HepG2 (cell line): Measurements from ENCODE around the genes PARP11 and VWF.

GRCh38 chr12:3873032-3873648 is at the start of gene PARP11:
TSS of gene PARP11 (minus strand) at chr12:3873399.
- RRBS, 2 experiments: 2 to 8% methylated on average over 7 of the region's 45 CpGs
CAGE:
- cytosol, long polyA minus RNA: start-site peak on the minus strand at chr12:3873367-3873411, 10 reads
- cytosol, long polyA plus RNA: no peak
- long polyA plus RNA: no peak
- nucleus, long polyA minus RNA: no peak
- nucleus, long polyA plus RNA: start-site peak on the minus strand at chr12:3873354-3873411, 149 and 95 reads in 2 replicates

DNA sequence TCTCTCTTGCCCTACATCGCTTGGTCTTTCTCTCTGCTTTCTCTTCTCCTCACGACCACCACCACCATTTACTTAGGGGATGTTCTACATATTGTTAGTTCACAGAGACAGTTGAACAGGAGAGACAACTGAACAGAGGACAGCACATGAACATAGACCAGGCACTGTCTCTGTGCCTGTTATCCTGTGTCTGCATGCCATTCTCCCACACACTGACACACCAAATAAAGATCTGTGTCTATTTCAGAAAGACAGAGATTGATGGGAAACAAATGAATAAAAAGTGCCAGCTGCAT is 77.5 kb upstream of the PARP11 start:
- RRBS, 2 experiments: no CpG with 5 or more reads among the region's 2 CpGs
CAGE:
- cytosol, long polyA minus RNA: no peak
- cytosol, long polyA plus RNA: no peak
- long polyA plus RNA: no peak
- nucleus, long polyA minus RNA: no peak
- nucleus, long polyA plus RNA: no peak

GRCh38 chr12:3951018-3951241 is 77.7 kb upstream of the PARP11 start:
- RRBS, 2 experiments: no CpG with 5 or more reads among the region's 3 CpGs
CAGE:
- cytosol, long polyA minus RNA: no peak
- cytosol, long polyA plus RNA: no peak
- long polyA plus RNA: no peak
- nucleus, long polyA minus RNA: no peak
- nucleus, long polyA plus RNA: no peak

DNA sequence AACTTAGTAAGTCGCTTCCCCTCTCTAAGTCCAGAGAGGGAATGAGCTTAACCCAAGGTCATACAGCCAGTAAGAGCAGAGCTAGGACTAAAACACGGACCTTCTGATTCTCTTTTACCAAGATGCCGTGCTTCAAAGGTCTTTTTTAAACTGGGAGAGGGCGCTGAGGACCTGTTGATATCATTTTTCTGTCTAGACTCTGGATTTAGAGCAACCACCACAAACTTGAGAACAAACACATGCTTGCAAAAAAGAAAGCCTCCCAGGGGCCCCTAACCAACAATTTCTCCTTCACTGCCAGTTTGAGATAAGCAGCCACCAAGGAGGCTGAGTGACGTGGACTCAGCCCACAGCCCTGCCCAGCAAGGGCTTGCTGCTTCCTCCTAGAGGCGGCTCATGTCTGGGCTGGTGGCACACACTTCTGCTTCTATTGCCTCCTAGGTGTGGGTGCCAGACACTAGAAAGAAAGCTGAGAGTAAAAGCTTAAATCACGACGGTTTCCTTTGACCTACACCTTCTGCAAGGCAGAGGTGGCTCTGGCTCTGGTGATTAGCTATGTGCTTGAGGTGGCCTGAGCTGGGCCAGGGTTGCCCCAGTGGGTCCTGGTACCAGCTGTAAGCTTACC is 89.4 kb upstream of the PARP11 start:
- RRBS, 2 experiments: no CpG with 5 or more reads among the region's 8 CpGs
CAGE:
- cytosol, long polyA minus RNA: no peak
- cytosol, long polyA plus RNA: no peak
- long polyA plus RNA: no peak
- nucleus, long polyA minus RNA: no peak
- nucleus, long polyA plus RNA: no peak

DNA sequence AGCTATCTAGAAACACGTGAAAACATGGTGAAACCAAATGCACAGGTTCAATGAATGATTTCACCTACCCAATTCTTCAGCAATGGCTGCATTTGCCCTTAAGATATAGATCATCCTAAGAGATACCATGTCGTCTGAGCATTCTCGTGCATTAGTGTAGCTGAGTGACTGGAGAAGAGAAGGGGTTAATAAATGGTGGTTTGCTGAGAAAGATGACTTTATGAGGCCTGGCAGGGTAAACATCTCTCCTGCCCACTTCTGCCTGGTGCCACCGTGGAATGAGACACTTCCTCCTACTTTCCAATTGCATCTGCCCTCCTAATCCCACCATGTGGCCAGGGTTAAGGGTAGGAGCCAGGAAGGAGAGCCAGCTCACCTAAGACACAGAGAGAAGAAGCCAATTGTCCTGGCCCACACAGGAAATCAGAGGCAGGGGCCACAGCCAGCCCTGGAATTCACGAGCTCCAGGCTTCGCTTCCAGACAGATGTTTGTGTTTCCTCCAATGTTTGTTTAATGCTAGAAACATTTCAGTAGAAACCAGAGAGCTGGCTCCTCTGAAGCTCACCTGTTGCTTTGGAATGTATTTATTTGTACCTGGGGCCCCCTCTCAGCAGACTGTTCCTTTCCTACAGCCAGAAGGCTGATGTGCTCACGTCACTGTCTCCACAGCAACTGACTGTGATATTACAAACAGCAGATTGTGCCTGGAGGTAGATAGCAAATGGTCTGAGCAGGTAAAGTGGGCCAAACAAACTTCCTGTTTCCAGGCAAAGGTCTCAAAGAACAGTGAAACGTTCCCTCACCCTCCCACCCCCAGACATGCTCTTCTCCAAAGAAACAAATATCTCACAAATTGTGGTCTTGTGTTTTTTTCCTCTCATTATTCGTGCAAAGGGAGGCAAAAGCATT is 126.1 kb upstream of the PARP11 start:
- RRBS, 2 experiments: no CpG with 5 or more reads among the region's 9 CpGs
CAGE:
- cytosol, long polyA minus RNA: no peak
- cytosol, long polyA plus RNA: no peak
- long polyA plus RNA: no peak
- nucleus, long polyA minus RNA: no peak
- nucleus, long polyA plus RNA: no peak

GRCh38 chr12:4269161-4270148 is 4.1 kb upstream of the CCND2 start:
- RRBS, 2 experiments: 10 to 15% methylated on average over 16 of the region's 95 CpGs
CAGE:
- cytosol, long polyA minus RNA: no peak
- cytosol, long polyA plus RNA: no peak
- long polyA plus RNA: no peak
- nucleus, long polyA minus RNA: no peak
- nucleus, long polyA plus RNA: no peak

- RRBS, 2 experiments: no CpG with 5 or more reads among the region's 7 CpGs
CAGE:
- cytosol, long polyA minus RNA: no peak
- cytosol, long polyA plus RNA: no peak
- long polyA plus RNA: no peak
- nucleus, long polyA minus RNA: no peak
- nucleus, long polyA plus RNA: no peak
Observed at GRCh38 chr12:4719036-4719461, 1.2 kb upstream of the GALNT8 start.

DNA sequence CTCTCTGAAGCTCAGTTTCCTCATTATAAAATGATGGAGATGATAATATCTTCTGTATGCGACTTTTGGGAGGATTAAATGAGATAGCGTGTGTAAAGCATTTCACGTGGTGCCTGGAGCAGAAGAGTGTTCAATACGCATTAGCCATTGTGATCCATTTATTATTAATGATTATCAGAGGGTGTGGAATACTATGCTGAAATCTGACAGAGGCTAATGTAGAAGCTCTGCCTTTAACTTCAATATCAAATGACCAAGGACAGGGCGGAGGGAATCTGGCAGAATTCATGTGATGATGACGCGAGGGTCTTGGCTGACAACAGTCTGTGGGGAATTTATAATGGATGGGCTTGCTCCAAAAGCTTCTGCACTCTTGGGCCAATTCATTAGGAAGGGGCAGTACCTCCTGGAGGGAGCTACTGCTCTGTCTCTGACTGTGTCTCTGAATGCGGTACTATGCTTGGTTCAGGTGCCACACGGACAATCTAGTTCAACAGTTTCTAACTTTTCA is 42.8 kb upstream of the KCNA6 start:
- RRBS, 2 experiments: no CpG with 5 or more reads among the region's 9 CpGs
CAGE:
- cytosol, long polyA minus RNA: no peak
- cytosol, long polyA plus RNA: no peak
- long polyA plus RNA: no peak
- nucleus, long polyA minus RNA: no peak
- nucleus, long polyA plus RNA: no peak

GRCh38 chr12:5076581-5077105 is 33.0 kb downstream of the KCNA5 start:
- RRBS, 2 experiments: no CpG with 5 or more reads among the region's 8 CpGs
CAGE:
- cytosol, long polyA minus RNA: no peak
- cytosol, long polyA plus RNA: no peak
- long polyA plus RNA: no peak
- nucleus, long polyA minus RNA: no peak
- nucleus, long polyA plus RNA: no peak

- RRBS, 2 experiments: no CpG with 5 or more reads among the region's 6 CpGs
CAGE:
- cytosol, long polyA minus RNA: no peak
- cytosol, long polyA plus RNA: no peak
- long polyA plus RNA: no peak
- nucleus, long polyA minus RNA: no peak
- nucleus, long polyA plus RNA: no peak
Observed at GRCh38 chr12:5171005-5171392, 127.3 kb downstream of the KCNA5 start.

DNA sequence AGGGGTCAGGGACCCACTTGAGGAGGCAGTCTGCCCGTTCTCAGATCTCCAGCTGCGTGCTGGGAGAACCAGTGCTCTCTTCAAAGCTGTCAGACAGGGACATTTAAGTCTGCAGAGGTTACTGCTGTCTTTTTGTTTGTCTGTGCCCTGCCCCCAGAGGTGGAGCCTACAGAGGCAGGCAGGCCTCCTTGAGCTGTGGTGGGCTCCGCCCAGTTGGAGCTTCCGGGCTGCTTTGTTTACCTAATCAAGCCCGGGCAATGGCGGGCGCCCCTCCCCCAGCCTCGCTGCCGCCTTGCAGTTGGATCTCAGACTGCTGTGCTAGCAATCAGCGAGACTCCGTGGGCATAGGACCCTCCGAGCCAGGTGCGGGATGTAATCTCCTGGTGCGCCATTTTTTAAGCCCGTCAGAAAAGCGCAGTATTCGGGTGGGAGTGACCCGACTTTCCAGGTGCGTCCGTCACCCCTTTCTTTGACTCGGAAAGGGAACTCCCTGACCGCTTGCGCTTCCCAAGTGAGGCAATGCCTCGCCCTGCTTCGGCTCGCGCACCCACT is 141.6 kb upstream of the NTF3 start:
- RRBS, 2 experiments: no CpG with 5 or more reads among the region's 27 CpGs
CAGE:
- cytosol, long polyA minus RNA: no peak
- cytosol, long polyA plus RNA: no peak
- long polyA plus RNA: no peak
- nucleus, long polyA minus RNA: no peak
- nucleus, long polyA plus RNA: no peak

DNA sequence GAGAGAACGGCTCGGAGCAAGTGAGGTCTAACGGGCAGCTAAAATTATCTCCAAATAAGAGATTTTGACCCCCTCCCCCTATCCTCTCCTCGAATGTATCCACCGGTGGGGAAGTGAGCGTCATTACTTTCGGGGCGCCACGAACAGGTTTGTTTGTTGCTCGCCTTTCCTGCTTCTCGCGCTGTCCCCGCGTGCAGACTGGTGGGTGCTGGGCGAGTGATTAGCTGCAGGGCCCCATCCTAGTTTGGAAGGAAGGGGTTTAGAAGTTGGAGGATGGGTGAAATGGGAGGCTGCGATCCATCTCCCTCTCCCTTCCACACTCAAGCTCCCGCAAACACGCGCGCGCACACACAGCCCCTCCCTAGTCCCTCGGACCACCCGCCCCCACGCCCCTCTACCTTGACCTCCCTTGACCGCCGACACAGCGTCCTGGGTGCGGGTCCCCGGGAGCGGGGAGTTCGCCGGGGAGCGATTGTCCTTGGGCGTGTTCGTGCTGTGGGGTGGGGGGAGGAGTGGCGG is 802 bp upstream of the NTF3 start:
- RRBS, 2 experiments: no CpG with 5 or more reads among the region's 36 CpGs
CAGE:
- cytosol, long polyA minus RNA: no peak
- cytosol, long polyA plus RNA: no peak
- long polyA plus RNA: no peak
- nucleus, long polyA minus RNA: no peak
- nucleus, long polyA plus RNA: no peak

DNA sequence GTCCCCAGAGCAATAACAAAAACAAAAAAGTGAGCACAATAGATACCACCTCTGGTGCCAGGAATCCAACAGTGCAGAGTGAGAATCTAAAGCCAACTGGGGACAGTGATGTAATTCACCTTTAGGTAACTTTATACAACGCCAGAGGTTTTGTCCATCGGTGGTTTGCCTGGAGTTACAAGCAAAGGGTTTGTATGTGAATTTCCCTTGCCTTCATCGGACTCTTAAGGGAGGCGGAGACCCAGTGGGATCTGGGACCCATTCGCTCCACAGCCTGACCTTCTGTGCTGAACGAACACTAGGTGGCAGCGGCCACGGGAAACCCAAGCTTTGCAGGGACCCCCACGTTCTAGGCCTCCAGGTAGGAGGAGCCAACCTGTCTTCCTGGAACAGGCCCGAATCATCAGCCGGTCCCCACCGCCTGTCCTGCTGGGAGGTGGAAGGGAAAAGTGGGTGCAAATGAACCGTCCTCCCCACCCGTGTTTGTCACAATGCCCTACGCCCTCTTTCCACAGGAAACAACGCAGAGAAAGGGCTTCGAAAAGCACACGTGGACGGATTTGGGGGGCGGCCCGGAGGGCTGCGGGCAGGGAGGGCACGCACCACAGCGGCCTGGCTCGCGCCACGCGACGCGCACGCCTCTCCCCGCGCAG is 68.1 kb downstream of the VWF start:
- RRBS, 2 experiments: no CpG with 5 or more reads among the region's 33 CpGs
CAGE:
- cytosol, long polyA minus RNA: no peak
- cytosol, long polyA plus RNA: no peak
- long polyA plus RNA: no peak
- nucleus, long polyA minus RNA: no peak
- nucleus, long polyA plus RNA: no peak

GRCh38 chr12:6070992-6071417 is 53.5 kb downstream of the VWF start:
- RRBS, 2 experiments: no CpG with 5 or more reads among the region's 9 CpGs
CAGE:
- cytosol, long polyA minus RNA: no peak
- cytosol, long polyA plus RNA: no peak
- long polyA plus RNA: no peak
- nucleus, long polyA minus RNA: no peak
- nucleus, long polyA plus RNA: no peak

DNA sequence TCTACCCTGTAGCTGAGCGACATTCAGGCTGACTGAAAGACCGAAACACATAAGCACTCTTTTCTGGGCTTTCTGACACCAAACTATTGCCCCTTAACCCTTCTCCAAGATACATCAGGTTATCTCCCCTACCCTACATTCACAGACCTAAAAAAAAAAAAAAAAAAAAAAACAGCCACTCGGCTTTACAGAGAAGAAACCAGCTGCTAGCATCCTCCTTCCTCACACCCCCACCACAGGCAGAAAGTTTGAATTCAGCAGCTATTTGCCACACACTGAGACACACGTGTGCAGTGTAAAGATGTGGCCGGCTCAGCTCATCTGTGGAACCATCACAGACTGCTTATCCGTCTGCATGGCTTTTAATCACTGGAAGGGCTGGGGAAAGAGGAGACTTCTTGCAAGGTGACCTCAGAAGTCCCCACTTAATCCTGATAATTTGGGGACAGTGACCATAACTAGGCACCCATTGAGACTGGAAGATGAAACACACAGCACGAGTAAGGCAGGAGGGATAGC is 50.1 kb downstream of the VWF start:
- RRBS, 2 experiments: no CpG with 5 or more reads among the region's 7 CpGs
CAGE:
- cytosol, long polyA minus RNA: no peak
- cytosol, long polyA plus RNA: no peak
- long polyA plus RNA: no peak
- nucleus, long polyA minus RNA: no peak
- nucleus, long polyA plus RNA: no peak

GRCh38 chr12:6088494-6088811 is 36.0 kb downstream of the VWF start:
- RRBS, 2 experiments: no CpG with 5 or more reads among the region's 3 CpGs
CAGE:
- cytosol, long polyA minus RNA: no peak
- cytosol, long polyA plus RNA: no peak
- long polyA plus RNA: no peak
- nucleus, long polyA minus RNA: no peak
- nucleus, long polyA plus RNA: no peak

DNA sequence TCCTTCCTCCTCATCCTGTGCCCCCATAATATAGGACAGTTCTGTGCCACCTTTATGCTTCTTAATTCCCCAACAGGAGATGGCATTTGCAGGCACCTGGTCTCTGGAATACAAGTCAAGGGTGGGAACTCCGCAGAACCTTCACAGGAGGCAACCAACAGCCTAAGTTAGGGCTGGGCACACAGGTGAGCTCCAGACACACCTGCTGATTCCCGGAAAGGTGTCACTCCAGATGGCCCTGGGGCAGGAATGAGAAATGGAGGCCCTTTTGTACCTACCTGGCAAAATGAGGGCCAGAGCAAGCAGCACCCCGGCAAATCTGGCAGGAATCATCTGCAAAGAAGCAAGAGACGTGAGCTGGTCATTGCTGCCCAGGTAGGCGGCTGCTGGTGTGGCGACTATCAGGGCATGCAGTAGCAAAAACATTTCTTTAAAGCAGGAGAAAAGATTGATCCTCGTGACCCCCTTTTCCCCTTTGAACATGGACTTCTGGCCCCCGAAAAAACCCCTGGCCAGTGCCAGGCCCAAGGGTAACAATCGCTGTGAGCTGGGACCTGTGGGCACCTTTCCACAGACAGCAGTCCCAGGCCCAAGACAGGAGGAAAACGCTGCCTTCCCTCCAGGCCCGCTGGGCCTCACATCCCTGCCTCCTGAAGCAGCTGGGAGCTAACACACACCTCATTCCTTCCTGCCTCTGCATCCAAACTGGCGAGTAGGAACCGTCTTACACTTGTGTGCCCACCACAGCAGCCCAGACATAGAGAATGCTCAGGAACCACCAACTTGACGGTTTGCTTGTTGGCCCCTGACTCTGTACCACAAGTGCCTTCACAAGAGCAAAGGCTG is 1.4 kb downstream of the VWF start:
- RRBS, 2 experiments: 20 to 38% methylated on average over 2 of the region's 14 CpGs
CAGE:
- cytosol, long polyA minus RNA: no peak
- cytosol, long polyA plus RNA: no peak
- long polyA plus RNA: no peak
- nucleus, long polyA minus RNA: no peak
- nucleus, long polyA plus RNA: no peak

GRCh38 chr12:6124199-6125317 is at the start of gene VWF:
TSS of gene VWF (minus strand) at chr12:6124670.
- RRBS, 2 experiments: no CpG with 5 or more reads among the region's 6 CpGs
CAGE:
- cytosol, long polyA minus RNA: no peak
- cytosol, long polyA plus RNA: no peak
- long polyA plus RNA: no peak
- nucleus, long polyA minus RNA: no peak
- nucleus, long polyA plus RNA: no peak

DNA sequence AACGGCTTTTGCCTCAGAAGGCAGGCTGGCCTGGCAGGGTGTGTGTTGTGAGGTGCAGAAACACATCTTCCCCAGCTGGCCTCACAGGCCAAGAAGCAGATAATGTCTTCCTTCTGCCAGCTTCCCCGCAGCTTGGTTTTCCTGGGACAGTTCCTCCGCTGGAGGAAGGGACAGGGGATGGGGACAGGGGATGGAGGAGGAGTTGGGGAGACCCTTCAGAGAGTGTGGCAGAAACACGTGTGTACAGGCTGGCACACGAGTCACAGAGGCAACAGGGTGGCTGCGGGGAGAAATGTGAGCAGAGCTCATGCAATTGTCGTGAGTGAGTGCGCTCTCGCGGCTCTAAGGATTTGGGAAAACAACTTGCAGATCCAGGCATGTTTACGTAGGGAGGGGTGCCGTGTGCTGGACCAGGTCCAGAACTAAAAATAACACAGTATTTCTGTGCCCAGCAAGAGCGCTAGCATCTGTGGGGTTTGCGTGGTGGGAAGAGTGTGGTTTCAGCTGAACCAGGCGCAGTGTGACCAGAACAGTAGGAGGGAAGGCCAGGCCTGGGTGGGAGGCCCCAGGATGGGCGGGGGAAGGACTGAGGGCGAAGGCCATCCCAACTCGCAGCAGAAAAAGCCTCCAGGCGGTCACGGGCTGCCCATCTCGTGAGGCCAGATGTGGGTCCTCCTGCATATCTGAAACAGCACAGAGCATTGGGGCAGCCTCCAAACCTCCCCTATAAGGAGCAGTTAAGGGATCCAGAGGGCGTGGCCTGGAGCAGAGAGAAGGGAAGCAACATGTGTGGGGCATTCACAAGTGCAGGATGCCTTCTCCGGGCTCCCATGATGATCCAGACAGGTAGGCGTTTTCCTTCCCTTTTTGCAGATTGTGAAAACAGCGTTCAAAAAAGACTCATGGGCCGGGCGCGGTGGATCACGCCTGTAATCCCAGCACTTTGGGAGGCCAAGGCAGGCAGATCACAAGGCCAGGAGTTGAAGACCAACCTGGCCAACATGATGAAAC is 18.0 kb upstream of the CD9 start:
- RRBS, 2 experiments: 8 to 13% methylated on average over 2 to 4 of the region's 29 CpGs
CAGE:
- cytosol, long polyA minus RNA: no peak
- cytosol, long polyA plus RNA: start-site peak on the plus strand centred at position 623 of the sequence, 81 bp wide, 22 and 30 reads in 2 replicates
- long polyA plus RNA: start-site peak on the plus strand centred at position 624 of the sequence, 113 bp wide, 33 and 47 reads in 2 replicates
- nucleus, long polyA minus RNA: no peak
- nucleus, long polyA plus RNA: start-site peak on the plus strand centred at position 648 of the sequence, 38 bp wide, 19 and 19 reads in 2 replicates; start-site peak on the plus strand centred at position 780 of the sequence, 62 bp wide, 20 and 32 reads in 2 replicates

DNA sequence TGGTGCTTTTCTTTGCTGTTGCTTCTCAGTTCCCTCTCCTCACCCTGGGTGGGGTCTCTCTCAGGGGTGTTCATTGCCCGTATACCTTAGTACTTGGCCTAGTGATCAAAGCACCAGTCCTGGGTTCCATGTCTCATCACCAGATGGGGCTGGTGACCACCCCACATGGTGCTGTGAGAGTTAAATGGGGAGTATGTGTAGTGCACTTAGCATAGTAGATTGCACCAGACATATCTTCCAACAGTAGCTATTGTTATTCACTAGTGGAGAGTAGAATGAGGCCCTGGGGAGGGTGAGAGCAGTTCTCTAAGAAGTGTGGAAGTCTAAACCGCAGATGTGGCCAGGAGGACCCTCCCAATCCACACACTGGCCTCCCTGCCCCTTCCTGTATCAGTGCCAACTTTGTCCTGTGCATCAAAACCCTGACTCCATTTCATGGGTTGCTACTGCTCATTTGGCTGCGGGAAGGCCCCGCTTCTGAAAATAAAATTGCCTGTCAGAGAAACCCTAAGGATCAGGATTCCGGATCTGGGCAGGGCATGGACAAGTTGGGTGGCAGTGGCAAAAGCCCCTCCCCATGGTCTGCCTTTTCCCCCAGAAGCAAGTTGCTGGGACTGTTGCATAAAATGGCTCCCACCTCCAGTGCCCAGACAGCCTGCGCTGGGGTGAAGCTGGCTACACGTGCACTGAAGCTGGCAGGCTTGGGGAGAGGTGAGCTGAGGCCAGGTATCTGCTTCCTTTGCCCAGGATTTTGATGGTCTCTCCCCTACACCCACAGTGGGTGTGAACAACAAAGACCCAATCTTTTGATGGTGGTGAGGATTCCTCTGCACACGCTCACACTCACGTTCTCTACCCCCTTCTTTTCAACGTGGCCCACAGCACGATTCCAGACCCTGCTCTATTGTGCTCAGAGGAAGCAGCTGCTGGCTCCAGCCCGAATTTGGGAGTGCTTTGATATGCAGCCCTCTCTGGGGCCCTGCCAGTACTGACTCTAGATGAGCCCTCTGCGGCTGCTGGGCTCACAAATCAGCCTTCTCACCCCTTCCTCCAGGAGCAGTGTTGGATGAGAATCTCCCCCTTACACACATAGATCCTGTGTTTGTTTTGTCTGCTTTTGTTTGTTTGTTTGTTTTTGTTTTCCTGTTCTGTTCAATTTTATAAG is 4.7 kb downstream of the CD9 start:
- RRBS, 2 experiments: no CpG with 5 or more reads among the region's 13 CpGs
CAGE:
- cytosol, long polyA minus RNA: no peak
- cytosol, long polyA plus RNA: no peak
- long polyA plus RNA: no peak
- nucleus, long polyA minus RNA: no peak
- nucleus, long polyA plus RNA: no peak